MCF 10A (cell line): ENCODE measurements around the gene FAM219A.

DNA sequence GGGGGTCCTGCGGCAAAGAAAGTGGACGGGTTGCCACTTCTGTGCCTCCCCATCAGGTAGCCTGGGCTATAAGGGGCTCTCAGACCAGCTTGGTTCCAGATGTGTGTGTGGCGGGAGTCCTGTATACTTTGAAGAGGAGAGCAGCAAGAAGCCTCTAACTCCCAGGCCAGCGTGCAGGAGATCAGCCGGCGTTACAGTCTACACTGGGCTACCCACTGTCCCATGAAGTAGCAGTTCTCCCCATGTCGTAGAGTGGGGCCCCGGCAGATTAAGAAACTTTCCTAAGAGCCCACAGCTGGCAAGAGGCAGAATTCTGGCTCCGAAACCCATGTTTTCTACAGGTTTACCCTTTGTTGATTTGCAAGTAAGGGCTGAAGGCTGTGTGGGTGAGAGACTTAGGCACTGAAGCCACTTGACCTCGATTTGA lies 786 bp upstream of the B4GALT1 start:
- PRO-cap: no peak
- RRBS: 78% methylated on average over 4 of the region's 10 CpGs

- PRO-cap: no peak
- RRBS: no CpG with 5 or more reads among the region's 7 CpGs
Measured at GRCh38 chr9:33170583-33171049, 3.5 kb upstream of the B4GALT1 start.

DNA sequence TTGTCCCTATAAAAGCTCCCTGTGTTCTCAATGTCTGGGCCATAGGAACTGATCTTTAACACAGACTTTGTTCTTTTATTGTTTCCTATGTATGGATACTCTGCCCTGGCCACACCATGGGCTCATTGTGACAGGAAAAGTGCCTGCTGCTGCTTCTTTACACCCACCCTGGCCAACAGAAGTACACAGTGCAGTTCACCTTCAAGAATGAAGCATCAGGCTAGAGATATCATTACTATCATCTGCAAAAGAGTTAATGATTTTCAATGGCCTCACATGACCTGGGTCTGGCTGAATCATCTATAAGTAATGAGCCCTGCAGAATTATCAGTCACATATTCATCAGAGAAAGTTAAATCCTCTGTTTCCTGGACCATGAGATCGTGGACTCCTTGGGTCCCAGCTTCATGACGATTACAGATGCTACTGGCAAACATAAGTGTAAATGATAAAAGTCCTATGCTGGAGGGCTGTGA lies 8.3 kb downstream of the BAG1 start:
- PRO-cap: no peak
- RRBS: no CpG with 5 or more reads among the region's 2 CpGs

DNA sequence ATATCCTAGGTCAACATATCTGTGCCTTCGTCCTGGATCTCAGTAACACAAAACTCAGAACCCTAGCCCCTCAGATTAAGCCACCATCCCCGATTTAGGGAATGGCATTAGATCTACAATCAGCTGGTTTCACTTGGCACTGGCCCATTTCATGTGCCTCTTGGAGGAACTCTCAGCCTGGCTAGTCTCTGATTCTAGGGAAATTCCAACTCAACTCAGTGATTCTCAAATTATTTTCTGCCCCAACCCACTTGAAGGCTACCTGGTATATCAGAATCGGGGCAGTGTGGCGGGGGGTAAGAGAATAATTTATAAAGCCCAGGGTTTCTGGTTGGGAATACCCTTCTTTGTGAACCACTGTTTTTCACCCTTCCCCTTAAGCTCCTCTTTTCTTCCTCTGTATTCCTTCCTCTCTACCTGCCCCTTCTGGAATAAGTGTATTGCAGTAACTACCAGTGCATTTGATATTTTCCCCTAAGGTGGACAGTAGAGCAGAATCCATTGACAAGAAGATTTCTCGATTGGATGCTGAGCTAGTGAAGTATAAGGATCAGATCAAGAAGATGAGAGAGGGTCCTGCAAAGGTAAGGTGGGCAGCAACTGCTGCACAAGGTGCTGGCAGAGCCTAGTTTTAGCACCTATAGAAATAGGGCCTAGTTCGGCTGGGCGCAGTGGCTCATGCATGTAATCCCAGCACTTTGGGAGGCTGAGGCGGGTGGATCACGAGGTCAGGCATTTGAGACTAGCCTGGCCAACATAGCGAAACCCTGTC lies 868 bp downstream of the CHMP5 start:
- PRO-cap: no peak
- RRBS: no CpG with 5 or more reads among the region's 10 CpGs

GRCh38 chr9:33348898-33350144 lies 53.0 kb downstream of the AQP7 start:
- PRO-cap: no peak
- RRBS: no CpG with 5 or more reads among the region's 13 CpGs

GRCh38 chr9:33442742-33443621 lies 4.4 kb downstream of the AQP3 start:
- PRO-cap: no peak
- RRBS: no CpG with 5 or more reads among the region's 21 CpGs

GRCh38 chr9:33445091-33446058 lies 2.0 kb downstream of the AQP3 start:
- PRO-cap: no peak
- RRBS: no CpG with 5 or more reads among the region's 11 CpGs

GRCh38 chr9:33867928-33868751 lies 51.2 kb downstream of the UBE2R2 start:
- PRO-cap: no peak
- RRBS: no CpG with 5 or more reads among the region's 10 CpGs

GRCh38 chr9:33932013-33932636 lies 115.2 kb downstream of the UBE2R2 start:
- PRO-cap: no peak
- RRBS: no CpG with 5 or more reads among the region's 16 CpGs

DNA sequence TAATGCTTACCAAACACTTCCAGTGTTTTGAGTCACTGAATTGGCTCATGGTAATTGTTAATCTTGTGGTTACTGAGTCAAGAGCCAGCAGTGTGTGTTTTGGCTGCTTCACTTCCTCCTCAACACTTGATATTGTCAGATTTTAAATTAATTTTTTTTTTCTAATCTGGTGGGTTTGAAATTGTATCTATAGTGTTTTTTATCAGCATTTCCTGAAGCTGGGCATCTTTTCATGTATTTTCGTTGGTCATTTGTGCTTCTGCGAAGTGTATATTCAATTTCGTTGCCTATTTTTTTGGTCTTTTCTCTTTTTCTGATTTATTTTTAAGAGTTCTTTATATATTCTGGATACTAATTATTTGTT lies 7.5 kb downstream of the UBAP1 start:
- PRO-cap: no peak
- RRBS: no CpG with 5 or more reads among the region's 3 CpGs

DNA sequence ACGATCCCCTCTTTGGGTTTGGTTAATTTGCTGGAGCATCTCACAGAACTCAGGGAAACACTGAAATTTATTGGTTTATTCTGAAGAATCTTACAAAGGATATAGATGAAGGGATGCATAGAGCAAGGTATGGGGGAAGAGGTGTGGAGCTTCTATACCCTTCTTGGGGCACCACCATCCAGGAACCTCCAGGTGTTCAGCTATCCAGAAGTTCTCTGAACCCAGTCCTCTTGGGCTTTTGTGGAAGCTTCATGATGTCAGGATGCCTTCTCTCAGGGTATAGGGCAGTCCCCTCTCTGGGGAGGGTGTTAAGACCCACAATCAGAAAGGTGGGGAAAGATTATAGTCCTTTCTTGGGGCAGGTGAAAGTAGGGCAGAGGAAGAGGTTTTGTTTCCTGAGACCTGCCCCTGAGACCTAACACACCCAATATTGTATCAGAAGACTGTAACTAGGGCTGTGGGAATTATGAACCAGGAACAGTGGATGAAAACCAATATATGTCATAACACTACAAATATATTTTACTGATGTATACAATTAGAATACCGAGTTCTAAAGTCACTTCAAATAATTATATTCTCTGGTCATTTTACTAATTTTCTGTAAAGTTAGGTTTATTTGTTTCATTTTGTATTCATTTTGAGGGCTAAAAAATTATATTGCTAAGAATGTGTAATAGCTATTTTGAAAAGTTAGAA lies 14.9 kb downstream of the UBAP1 start:
- PRO-cap: no peak
- RRBS: no CpG with 5 or more reads among the region's 2 CpGs

DNA sequence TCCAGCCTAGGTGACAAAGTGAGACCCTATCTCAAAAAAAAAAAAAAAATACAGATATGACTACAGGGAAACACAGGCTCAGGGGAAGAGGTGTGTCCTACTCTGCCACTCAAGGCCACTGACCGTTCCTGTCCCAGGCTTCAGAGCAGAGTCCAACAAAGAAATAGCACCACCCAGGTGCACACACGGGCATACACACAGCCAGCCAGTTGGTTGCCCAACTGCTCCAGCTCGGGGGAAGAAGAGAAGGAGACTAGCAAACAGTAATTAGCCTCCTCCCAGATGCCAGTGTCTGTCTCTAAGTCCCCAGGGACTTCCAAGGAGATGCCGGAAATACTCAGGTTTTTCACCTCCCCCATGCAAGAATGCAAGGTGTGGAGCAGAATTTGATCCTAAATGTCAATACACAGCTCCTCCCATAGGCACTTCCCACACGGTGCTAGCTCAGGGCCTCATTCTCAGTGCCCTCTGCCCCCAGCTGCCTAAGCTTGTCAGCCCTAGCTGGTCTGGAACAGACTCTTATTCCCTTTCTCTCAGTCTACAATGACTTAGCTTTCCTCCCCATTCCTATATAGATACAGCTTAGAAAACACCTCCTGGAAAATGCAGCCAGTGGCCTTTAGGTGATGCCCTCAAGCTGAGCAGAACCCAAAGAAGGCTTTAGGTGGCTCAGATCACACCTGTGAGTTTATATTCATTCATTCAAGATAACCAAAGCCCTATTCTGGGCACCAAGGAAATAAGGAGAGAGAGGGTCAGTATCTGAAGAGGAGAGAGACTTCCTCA lies 1.6 kb downstream of the MYORG start:
- PRO-cap: no peak
- RRBS: no CpG with 5 or more reads among the region's 5 CpGs

- PRO-cap: bidirectional peak, plus-strand start at chr9:34457399, minus-strand start at chr9:34457372
- RRBS: 2% methylated on average over 4 of the region's 54 CpGs
Measured at GRCh38 chr9:34456958-34458018, 1.1 kb downstream of the FAM219A start.

- PRO-cap: bidirectional peak, plus-strand start at chr9:34458286, minus-strand start at chr9:34458256; bidirectional peak, plus-strand start at chr9:34458825, minus-strand start at chr9:34458570
- RRBS: 1% methylated on average over 38 of the region's 103 CpGs
Measured at GRCh38 chr9:34458019-34459213, at the start of gene FAM219A. Gene FAM219A, minus strand, starts transcription at chr9:34458570.

- PRO-cap: no peak
- RRBS: no CpG with 5 or more reads among the region's 5 CpGs
Measured at GRCh38 chr9:34513276-34514018, 9.3 kb downstream of the ENHO start.

- PRO-cap: no peak
- RRBS: 20% methylated on average over 11 of the region's 38 CpGs
Measured at GRCh38 chr9:34578102-34578609, 11.4 kb downstream of the CNTFR start.

GRCh38 chr9:34606763-34607411 lies 5.0 kb downstream of the RPP25L start:
- PRO-cap: no peak
- RRBS: no CpG with 5 or more reads among the region's 6 CpGs

DNA sequence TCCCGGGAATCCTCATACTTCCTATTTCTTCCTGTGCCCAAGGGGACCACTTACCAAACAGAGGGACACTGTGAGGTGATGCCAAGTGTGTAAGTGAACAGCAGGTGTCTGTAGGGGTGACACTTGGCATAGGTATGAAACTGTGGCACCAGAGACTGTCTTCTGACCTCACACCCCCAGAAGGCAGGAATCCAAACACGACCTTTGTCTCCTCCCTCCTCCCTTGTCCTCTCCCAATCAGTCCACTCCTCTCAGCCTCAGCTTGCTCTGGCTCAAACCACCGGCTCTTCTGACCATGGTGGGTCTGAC lies 1.4 kb upstream of the ARID3C start:
- PRO-cap: no peak
- RRBS: no CpG with 5 or more reads among the region's 3 CpGs

GRCh38 chr9:34630656-34631169 lies 1.8 kb upstream of the ARID3C start:
- PRO-cap: no peak
- RRBS: no CpG with 5 or more reads among the region's 3 CpGs

DNA sequence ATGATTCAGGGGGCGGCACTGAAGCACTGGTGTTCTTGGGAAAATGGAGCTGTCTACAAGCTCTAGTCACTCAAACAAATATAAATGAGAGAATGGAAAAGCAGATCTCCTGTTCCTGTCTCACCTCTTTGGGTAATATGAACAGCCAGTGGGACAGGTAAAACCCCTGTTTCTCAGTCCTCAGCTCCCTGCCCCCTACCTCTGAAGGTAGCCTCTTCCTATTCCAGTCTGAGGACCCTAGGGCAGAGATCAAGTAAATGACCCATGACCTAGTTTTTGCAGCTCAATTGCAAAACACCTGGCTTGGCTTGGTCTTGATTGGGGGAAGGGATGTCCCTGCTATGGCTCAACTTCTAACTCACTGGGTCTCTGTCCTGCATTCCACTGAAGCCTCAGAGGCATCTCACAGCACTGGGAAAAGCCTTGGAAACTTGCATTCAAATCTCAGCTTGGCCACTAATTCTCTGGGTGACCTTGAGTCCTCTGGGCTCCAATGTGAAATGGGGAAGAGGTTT lies 1.7 kb upstream of the GALT start:
- PRO-cap: no peak
- RRBS: no CpG with 5 or more reads among the region's 1 CpG